ENCODE measurements around the genes NEK9 and TMED10.

DNA sequence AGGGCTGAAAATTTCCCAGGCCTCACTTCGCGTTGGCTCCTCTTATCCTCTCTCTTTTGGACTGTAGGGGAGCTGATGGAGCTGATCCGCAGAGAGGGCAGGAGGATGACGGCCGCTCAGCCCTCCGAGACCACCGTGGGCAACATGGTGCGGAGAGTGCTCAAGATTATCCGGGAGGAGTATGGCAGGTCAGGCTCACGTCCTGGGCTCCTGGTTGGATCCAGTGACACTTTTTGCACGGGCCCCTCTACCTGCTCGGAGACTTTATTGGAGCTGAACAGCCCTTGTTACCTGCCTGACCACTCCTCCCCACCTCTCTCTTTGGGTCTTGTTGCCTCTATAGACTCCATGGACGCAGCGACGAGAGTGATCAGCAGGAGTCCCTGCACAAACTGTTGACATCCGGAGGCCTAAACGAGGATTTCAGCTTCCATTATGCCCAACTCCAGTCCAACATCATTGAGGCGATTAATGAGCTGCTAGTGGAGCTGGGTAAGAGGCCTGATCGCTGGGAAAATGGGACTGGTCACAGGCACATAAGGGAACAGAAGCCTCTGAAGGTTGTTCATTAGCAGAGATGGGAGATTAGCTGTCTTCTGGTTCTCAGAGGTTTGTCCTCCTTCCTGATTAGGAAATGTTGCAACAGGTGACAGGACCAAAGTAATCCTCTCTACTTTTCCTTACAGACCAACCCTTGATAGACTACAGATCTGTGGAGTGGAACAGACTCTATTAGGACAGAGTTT is 660 bp downstream of the EIF2B2 start:
- RRBS = no CpG with 5 or more reads among the region's 19 CpGs

DNA sequence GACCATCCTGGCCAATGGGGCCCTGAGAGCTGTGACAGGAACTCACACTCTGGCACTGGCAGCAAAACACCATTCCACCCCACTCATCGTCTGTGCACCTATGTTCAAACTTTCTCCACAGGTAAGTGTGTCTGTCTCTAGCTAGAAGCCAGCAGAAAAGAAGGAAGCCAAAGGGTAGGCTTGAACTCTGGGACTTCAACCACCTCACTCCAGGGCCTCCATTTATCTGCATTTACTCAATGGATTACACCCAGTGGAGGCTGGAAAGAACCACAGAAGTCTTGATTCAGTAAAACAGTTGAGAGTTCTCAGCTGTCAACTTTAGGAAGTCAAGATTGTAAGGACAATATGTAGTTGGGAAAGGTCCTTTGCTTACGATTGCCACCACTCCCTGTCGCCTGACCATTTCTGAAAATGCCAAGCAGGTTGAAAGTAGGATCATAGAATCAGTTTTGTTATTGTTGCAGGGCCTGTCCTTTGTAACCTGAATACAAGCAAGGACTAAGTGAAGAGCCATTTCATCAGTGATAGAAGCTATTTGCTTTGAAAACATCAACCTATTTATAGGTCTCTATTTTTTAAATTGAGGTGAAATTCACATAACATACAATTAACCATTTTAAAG is 4.0 kb downstream of the EIF2B2 start:
- RRBS = no CpG with 5 or more reads among the region's 3 CpGs

DNA sequence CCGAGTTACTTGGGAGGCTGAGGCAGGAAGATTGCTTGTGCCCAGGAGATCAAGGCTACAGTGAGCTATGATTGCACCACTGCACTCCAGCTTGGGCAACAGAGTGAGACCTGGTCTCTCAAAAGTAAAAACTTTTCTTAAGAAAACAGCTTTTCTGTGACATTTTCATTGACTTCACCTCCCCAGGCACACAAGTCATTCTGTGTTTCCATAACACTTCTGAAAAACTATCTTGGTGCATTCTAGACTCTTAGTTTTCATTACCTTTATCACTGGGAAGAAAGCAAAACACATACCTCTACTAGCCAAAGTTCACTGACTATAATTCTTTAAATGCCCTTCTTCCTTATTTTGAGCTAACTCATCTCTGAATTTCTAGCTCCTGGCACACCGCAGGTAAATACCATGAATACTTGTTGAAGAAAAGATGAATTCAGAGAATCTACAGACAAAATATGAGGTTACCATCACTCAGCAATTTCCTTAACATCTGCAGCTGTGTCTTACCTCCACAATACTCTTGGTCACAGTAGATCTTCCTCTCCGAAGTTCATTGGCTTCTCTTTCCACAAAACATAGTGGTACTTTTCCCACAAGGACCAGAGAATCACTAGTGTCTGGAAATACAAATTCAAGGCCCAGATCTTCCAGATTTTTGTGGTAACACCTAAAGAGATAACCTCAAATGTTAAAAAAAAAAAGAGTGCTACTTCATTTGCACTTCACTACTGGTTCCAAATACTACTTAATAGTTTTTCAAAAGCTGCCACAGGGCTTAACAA is 21.0 kb downstream of the MLH3 start:
- RRBS = no CpG with 5 or more reads among the region's 3 CpGs

- RRBS = 6% methylated on average over 19 of the region's 62 CpGs
These were observed at the start of gene NEK9 for GRCh38 chr14:75126895-75127824. TSS of gene NEK9 (minus strand) at chr14:75127048.

- RRBS = 2% methylated on average over 13 of the region's 57 CpGs
These were observed at the start of gene TMED10 for GRCh38 chr14:75175844-75176742. TSS of gene TMED10 (minus strand) at chr14:75176612.

GRCh38 chr14:75188336-75189287 is 12.2 kb upstream of the TMED10 start:
- RRBS = no CpG with 5 or more reads among the region's 8 CpGs

DNA sequence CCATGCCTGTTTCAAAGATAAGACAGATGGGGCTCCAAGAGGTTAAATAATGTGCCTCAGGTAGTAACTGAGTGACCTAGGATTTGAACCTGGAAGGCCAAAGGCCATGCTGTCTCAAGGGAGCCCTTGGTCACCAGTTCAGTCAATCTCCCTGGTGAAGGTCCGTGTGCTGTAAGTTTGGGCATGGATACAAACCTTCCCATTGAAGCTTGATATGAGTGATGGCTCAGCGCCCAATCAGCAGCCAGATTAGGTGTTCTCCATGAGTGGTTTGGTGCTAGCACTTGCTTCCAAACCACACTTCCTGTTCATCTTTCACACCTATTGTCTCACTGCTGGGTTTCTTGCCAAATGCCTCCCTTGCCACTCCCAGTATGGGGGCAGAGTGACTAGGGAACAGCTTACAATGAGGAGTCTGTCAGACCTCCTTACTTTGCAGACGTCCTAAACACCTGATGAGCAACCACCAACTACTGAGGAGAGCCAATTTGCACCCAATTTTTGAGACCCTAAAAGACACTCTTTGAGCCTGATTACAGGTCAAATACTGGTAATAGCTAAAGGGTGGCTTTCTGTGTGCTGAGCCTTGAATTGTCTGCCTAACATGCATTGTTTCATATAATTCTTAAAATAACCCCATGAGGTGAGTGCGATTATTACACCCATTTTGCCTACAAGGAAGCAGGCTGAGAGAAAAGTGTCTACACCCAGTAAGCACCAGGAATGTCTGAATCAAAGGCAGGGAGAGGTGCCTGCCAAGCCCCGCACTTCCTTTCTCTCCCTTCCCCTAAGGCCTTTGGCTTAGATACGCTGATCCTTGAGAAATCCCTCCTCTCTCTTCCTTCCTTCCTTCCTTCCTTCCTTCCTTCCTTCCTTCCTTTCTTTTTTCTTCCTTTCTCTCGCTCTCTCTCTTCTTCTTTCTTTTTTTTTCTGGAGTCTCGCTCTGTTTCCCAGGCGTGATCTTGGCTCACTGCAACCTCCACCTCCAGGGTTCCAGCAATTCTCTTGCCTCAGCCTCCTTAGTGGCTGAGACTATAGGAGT is 48.3 kb upstream of the FOS start:
- RRBS = no CpG with 5 or more reads among the region's 9 CpGs

- RRBS = no CpG with 5 or more reads among the region's 8 CpGs
These were observed 22.6 kb downstream of the JDP2 start for GRCh38 chr14:75450289-75450960.

DNA sequence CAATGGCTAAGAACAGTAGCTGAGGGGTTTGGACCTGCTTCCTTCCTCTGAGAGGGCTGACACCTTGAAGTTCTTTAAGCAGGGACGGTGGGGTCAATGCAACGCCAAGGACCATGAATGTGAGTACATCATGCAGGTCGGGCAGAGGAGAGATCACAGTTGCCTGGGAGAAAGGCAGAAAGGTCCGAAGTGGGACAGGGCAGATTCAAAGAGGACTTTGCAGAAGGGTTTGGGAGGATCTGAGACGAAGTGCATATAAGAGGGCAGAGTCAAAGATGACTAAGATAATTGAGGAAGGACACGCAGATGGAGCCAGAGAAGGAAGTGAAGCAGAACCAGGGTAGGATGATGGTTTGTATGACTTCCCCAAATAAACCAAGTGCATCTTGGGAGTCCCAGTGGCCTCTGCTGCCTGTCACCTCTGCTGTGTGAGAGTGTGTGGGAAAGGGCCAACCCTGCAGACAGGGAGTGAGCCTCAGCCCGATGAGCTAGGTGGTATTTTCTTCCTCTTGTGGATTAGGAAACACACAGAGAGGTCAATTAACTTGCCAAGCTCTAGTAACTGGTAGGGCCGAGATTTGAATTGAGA is 36.7 kb downstream of the FLVCR2 start:
- RRBS = no CpG with 5 or more reads among the region's 8 CpGs

DNA sequence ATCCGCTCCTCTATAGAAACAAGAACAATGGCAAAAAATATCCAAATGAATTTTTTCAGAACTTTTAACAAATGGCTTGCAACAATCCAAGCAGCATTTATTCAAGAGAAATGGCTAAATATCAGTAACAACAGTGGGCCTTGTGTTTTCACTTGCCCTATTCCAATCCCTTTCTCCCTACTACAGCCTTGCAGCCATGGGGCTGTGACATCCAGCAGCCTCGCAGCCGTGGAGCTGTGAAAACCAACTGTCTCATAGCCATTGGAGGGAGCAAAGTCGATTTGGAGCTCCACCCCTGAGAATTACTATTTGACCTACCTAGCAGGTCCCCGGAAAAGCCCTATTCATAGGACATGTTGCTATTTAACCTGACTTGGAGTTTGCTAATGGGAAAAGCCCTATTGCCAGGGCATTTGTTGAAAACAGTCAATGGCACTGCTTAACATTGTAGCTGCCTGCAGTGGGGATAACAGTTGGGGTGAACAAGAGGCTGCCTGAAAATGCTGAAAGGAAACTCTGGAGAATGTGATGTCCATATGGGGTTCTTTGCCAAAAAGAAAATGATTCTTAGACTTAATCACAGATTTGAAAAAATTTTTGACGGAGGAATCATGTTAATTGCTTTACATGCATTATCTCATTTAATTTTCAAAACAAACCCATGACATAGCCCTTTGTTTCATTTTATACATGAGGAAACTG is 33.2 kb downstream of the ERG28 start:
- RRBS = no CpG with 5 or more reads among the region's 6 CpGs

GRCh38 chr14:75831219-75831888 is 150.4 kb downstream of the TGFB3 start:
- RRBS = no CpG with 5 or more reads among the region's 5 CpGs

GRCh38 chr14:76191351-76191793 is 39.6 kb downstream of the GPATCH2L start:
- RRBS = no CpG with 5 or more reads among the region's 2 CpGs

DNA sequence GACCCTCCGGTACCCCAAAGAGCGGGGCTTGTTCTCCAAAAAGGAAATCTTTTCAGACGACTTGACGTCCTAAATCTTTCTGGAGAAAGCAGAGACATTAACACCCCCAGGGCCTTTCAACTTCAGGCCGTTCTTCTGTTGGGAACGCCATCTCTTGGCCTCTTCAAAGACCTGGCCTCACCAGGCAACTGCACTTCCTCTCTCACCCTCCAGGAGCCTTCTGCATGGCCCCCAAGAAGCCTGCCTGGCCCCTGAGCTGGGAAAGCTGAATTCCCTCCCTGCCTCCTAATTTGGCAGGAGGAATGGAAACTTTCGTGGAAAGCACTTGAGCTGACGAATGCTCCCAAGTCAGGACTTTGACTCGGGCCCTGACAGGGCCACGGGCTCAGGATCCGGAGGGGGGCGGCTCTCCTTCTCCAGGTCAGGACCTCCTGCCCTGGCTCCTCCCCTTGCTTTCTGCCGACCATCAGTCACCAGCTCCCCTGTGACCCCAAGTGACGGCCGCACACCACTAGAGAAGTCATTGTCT is 65.9 kb upstream of the ESRRB start:
- RRBS = no CpG with 5 or more reads among the region's 15 CpGs

DNA sequence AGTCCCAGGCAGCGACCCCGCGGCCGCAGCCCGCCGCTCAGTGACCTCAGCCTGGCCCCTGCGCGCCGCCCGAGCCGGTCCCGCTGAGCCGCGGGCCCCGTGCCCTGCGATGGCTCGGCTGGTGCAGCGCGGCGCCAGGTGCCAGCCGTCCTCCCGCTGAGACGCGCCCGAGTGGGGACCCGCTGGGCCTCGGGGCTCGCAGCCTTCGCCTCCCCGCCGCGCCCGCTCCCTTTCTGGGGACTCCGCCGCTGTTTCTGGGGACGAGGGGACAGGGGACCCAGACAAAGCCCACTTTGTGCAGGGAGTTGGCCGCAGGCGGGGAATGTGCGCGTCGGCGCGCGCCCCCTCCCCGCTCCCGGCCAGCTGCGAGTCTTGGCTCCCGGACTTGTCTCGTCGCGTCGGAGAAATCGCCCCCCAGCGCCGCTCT is 583 bp downstream of the VASH1 start:
- RRBS = 2% methylated on average over 13 of the region's 55 CpGs

DNA sequence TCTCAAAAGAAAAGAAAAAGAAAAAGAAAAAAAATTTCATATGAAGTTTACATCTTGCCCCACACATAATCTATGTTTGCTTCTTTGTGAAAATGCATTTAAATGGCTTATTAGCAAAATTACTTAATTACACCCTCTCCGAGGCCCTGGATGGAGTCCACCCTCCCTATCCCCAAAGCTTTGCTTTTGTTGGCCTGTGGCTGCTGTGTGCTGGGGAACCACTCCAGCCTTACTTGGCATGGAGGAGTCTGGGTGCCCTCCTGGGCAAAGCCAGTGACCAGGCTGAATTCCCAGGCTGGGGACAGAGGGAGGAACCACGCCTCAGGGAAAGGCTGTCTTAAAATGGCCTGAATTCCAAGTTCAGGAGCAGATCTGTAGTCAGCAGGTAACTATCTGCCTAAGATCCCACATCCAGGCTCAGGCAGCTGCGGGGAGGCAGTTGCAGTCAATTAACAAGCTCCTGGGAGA is 11.0 kb downstream of the VASH1 start:
- RRBS = no CpG with 5 or more reads among the region's 3 CpGs

DNA sequence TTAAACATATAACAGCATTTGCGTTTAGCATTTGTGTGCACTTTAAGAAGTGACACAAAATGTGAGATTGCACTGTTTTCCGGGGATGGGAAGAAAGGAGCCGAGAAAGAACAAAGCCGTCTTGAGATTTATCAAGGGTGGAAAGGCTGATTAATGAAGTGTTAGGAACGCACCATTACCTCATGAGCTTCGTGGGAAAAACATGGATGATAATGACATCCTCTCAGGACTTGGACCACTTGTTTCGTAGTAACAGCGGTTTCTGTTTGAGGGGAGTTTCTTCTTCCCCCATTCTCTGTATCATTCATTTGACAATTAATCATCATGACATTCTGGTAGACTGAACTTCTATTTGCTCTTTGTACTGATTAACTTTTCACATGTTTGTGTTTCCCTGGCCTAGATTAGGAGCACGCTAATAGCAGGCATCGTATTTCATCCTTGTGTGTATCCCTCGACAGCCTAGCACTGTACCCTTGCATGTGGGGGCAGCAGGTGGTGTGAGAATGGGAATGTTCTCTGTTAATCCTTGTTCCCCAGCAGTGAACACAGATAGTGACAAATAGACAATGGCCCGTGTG is 8.0 kb downstream of the LRRC74A start:
- RRBS = no CpG with 5 or more reads among the region's 12 CpGs

DNA sequence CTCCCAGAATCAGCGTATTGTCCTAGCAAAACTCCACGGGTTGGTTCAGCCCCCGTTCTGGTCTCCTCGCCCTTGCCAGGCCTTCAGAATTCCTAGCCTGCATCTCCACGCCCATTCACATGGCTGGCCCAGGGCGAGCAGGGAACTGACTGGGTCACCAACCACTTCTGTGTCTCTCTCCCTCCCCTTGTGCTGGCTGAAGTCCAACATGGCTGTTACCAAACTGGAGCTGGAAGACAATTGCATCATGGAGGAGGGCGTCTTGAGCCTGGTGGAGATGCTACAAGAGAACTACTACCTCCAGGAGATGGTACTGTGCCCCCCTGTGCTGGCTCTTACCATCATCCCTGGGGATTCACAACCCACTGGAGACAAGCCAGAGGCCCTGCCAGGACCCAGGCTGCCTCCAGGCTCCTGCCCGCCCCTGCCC is 9.8 kb downstream of the LRRC74A start:
- RRBS = no CpG with 5 or more reads among the region's 8 CpGs

GRCh38 chr14:76930056-76930440 is 98.5 kb downstream of the IRF2BPL start:
- RRBS = no CpG with 5 or more reads among the region's 8 CpGs

- RRBS = 4% methylated on average over 10 of the region's 24 CpGs
These were observed 66.8 kb downstream of the IRF2BPL start for GRCh38 chr14:76961578-76962278.

DNA sequence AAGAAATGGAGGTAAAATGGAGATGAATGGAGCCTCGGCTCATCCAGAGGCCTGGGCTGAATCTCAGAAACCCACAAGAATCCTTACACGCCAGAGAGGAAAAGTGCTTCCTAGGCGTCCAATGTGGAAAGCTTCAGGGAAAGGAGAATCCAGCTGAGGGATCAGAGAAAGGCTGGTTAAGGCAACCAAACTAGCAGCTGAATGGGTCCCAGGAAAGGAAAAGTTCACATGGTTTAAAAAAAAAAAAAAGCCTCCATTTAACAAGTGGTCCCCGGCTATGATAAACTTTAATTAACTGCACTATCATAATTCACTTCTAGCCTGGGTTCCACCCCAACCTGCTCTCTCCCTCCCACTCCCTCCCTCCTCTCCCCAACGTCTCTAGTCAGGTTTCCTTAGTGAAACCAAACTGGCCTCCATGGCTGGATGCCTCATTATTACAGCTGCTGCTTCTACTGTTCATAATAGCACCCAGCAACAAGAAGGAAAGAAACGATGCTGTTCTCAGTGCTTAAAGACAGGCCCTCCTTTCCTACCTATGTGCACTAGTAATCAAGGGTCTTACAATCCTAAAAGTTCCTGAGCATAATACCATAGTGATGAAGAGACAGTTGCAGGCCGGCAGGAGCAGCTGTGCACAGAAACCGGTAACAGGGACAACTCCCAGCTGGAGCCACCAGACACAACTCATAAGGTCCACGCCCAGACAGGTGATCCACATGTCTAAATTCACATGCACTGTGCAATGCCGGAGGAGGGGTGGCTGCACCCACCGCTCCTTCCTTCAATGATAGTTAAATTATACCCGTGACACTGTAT is 6.3 kb downstream of the IRF2BPL start:
- RRBS = 52% methylated on average over 2 of the region's 12 CpGs